H4 (cell line): ENCODE measurements around a stretch of chr10.

GRCh38 chr10:61978843-61979192, 77.3 kb downstream of the ARID5B start:
- RAMPAGE, long total RNA: no peak

GRCh38 chr10:61987919-61988438, 86.5 kb downstream of the ARID5B start:
- RAMPAGE, long total RNA: no peak

DNA sequence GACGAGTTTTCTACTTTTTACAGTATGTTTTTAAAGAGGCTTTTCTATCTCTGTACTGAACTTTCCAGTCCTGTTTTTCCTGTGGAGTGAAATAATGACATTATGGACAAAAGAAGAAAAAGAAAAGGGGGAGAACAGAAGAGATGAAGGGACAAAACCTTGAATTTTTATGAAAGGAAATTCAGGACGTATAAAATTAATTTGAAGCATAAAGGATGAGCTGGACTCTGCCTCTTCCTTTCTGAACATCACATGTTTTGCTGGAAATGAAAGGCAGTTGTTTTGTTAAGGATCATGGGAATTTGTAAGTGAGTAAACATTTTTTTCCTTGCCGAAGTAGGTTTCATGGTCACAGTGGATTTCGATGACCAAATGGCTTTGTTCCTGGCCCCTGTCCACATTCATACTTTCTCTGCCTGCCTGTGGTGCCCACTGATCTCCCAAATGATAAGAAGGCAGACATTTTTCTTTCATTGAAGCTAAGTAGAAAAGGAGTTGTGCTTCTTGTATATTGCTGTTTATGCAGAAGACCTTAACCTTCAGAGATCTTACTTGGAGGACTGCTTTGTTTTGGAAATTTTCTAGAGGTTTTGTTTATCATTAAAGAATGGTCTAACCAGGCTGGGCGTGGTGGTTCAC, 104.2 kb downstream of the ARID5B start:
- RAMPAGE, long total RNA: no peak

GRCh38 chr10:62047770-62048421, 146.4 kb downstream of the ARID5B start:
- RAMPAGE, long total RNA: no peak

GRCh38 chr10:62052042-62052717, 150.7 kb downstream of the ARID5B start:
- RAMPAGE, long total RNA: no peak

- RAMPAGE, long total RNA: no peak
Observed at GRCh38 chr10:62732864-62733959, 71.3 kb upstream of the ADO start.

DNA sequence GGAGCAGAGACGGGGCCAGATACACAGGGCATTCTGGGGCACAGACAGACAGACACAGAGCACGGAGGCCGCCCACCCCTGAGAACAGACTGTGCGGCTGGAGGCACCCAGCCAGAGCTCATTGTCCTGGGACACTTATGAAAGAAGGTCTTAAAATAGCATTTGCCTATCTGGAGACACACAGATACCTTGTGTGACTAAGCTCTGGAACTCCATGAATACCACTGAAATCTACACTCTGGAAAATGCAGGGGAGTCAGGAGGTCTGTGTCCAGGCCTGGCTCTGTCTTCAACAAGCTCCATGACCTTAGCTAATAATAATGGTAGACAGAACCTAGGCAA, 41.3 kb upstream of the ADO start:
- RAMPAGE, long total RNA: no peak

DNA sequence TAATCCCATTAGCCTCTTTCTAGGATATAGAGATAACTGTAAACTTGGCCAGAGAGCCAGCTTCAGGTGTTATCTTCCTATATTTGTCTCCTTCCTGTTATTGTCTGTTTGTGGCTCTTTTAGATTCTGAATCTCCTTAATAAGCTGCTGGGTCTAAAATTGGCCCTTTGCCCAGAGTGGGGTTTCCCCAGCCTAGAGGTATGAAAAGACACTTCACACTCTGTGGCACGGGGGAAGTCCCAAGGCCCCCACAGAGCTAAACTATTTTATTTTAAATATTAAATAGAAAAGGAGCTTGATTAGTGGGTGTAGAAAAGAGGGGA, 25.1 kb upstream of the ADO start:
- RAMPAGE, long total RNA: no peak

GRCh38 chr10:62817816-62818437, 1.8 kb upstream of the EGR2 start:
- RAMPAGE, long total RNA: no peak

GRCh38 chr10:62924368-62924991, 108.3 kb upstream of the EGR2 start:
- RAMPAGE, long total RNA: no peak

- RAMPAGE, long total RNA: no peak
Observed at GRCh38 chr10:63115637-63116367, 17.3 kb upstream of the NRBF2 start.

DNA sequence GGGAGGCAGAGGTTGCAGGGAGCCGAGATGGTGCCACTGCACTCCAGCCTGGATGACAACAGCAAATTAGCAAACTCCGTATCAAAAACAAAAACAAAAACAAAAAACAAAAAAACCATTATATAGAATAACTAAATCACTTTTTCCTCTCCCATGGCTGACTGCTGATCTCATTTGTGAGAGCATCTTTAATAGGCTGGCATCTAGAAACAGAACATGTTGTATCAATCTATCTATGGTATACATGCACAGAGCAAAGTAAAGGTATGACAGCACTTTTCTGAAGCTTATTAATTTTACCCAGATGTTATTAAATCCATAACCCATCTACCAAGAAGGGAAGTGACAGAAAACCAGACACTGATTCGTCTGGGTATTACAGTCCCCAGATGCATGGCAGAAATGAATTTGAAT, 31.7 kb downstream of the NRBF2 start:
- RAMPAGE, long total RNA: no peak

DNA sequence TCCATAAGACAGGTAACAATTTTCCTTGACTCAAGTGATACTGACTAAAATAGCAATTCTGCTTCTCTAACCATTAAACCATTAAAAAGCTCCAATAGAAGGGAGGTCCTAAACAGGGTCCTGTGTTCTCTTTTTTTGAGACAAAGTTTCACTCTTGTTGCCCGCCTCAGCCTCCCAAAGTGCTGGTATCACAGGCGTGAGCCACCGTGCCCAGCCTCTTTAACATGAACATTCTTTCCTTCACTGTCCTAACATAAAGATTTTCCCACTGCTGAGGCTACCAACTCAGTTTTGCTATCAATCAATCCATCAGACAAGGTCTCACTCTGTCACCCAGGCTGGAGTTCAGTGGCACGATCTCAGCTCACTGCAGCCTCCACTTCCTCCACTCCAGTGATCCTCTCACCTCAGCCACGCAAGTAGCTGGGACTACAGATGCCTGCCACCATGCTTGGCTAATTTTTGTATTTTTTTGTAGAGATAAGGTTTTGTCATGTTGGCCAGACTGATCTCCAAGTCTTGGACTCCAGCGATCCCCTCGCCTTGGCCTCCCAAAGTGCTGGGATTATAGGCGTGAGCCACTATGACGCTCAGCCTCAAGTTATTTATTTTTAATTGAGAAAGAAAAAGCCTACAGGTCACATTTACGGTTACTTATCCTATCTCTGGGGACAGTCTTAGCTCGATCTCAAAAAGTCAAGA, 51.9 kb downstream of the NRBF2 start:
- RAMPAGE, long total RNA: no peak

- RAMPAGE, long total RNA: no peak
Observed at GRCh38 chr10:63260793-63261219, 127.7 kb downstream of the NRBF2 start.

GRCh38 chr10:63264949-63265755, 132.0 kb downstream of the NRBF2 start:
- RAMPAGE, long total RNA: no peak

DNA sequence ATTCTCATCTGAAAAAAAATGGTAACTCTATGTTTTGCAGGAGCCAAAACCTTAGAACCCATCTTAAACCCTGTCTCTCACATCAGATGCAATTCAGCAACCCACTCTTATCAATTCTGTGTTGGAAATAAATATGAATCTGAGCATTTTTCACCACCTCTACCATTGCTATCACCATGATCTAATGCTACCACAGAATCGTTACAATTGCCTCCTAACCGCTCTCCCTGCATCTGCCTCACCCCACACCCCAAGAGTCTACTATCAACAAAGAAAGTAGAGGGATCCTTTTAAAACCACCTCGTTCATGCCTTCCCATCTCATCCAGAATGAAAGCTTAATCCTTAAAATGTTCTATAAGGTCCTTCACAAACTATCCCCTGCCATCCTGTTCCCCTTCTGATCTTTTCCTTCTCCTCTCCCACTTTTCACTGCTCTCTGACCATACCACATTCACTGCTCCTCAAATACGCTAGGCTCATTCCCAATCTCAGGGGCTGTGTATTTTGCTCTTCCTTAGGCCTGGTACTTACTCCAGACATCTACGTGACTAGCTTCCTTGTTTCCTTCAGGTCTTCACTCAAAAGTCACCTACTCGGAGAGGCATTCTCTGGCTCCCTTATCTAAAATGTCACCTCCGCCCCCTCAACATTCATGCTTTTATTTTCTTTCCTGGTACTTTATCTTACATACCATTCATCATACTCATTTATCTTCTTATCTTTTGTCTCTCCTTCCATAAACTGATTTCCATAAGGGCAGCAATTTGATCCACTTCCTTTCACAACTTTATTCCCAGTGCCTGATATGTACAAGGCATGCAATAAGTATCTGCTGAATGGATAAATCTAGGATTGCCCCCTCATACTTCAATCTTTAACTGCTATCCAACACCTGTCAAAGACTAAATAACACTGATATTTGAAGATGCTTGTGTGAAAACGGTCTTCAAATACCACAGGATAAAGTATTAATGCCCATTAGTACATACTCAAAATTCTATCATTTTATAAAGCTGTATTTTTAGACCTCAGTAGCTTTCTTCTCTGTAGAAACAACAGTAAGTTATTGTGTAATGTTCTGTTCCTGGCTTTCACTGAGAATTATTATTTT, 27.2 kb downstream of the JMJD1C start:
- RAMPAGE, long total RNA: no peak

GRCh38 chr10:63485237-63486016, 19.6 kb upstream of the JMJD1C start:
- RAMPAGE, long total RNA: no peak

GRCh38 chr10:63542381-63543132, 21.4 kb downstream of the REEP3 start:
- RAMPAGE, long total RNA: no peak

DNA sequence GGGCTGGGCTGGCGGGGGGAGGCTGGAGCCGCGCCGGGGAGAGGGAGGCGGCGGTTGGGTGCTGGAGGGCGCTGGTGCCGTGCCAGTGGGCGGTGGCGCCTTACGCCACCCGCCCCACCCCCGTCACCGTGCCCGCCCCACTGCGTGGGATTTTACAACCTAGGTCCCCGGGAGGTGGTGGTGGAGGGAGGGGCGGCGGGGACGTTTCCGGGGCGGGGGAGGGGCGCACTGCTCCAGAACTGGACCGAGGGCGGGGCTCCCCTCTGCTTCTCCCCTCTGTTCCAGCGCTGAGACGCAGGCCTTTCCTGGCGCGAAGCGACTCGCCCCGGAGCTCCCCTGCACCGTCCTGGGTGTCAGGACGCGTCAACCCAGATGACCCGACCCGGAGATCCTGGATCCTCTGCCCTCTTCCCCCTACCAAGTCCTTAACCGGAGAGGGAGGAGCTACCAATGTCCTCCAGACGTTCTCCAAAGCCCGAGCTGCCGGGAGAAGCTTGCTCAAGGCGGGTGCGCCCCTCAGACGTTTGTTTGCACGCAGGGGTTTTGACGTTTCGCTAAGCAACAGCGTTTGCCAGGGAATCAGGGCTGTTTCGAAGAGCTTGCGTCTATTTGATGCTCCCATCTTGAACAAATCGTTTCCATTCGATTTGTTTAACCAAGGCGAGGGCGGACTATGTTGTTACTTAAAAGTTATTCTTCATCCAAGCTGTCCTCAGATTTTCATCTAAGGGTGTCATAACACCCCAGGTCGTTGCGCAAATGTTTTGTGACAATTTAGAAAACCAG, 109.4 kb downstream of the REEP3 start:
- RAMPAGE, long total RNA: no peak

DNA sequence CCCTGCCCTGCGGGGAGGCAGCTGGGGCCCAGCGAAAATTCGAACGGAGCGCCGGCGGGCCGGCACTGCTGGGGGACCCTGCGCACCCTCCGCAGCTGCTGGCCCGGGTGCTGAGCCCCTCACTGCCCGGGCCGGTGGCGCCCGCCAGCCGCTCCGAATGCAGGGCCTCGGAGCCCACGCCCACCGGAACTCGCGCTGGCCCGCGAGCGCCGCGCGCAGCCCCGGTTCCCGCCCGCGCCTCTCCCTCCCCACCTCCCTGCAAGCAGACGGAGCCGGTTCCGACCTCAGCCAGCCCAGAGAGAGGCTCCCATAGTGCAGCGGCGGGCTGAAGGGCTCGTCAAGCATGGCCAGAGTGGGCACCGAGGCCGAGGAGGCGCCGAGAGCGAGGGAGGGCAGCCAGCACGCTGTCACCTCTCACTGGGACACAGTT, 675.7 kb downstream of the REEP3 start:
- RAMPAGE, long total RNA: no peak